RPMI7951 (cell line): Measurements from ENCODE around the gene OLA1.

DNA sequence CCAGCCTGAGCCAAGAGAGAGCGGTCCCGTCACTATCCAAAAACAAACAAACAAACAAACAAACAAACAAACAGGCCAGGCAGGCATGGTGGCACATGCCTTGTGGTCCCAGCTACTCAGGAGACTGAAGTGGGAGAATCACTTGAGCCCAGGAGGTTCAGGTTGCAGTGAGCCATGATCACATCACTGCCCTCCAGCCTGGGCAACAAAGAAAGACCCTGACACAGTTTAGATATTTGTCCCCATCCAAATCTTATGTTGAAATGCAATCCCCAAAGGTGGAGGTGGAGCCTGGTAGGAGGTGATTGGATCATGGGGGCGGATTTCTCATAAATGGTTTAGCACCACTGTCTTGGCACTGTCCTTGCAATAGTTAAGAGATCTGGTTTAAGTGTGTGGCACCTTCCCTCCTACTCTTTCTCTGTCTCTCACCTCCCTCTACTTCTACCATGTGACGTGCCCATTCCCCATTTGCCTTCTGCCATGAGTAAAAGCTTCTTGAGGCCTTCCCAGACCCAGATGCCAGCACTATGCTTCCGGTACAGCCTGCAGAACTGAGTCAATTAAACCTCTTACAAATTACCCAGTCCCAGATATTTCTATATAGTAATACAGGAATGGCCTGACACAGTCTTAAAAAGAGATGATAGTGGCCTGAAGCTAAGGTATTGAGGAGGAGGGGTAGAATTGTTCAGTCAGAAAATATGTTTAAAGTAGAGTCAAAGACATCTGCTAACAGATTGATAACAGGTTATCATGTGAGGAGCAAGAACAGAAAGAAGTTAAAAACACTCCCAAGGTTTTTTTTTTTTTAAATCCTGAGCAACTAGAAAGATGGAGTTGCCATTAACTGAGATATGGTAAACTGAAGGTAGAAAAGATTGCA lies 43.4 kb downstream of the SP3 start:
- RAMPAGE, long total RNA, result no peak

DNA sequence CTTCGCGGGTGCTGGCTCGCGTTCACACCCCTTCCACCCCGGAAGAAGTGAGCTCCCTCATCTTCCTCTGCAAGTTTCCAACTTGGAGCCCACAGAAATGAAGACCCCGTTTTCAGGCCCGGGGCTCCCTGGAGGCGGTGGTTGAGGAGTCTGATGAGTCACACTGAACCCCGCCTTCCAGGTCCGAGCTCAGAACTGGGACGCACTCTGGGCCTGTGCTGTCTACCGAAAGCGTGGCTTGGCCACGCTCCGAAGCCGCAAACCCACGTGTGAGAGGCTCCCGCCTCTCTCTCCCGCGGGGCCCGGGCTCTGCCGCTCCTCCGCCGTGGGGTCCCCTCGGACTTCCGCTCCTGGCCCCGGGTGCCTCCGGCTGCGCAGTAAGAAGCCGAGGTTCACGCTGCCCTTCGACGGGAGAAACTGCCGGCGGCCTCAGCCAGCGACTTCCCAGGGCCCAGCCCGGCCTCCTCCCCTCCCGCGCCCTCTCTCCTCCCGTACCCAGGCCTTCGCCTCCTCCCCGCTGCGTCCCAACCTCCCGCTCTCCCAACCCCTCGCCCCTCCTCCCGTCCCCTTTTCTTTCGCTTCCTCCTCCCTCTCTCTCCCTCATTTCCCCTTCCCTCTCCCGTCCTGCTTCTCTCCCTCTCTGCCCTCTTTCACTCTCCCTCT lies 47.6 kb upstream of the SP3 start:
- RAMPAGE, long total RNA, result no peak

DNA sequence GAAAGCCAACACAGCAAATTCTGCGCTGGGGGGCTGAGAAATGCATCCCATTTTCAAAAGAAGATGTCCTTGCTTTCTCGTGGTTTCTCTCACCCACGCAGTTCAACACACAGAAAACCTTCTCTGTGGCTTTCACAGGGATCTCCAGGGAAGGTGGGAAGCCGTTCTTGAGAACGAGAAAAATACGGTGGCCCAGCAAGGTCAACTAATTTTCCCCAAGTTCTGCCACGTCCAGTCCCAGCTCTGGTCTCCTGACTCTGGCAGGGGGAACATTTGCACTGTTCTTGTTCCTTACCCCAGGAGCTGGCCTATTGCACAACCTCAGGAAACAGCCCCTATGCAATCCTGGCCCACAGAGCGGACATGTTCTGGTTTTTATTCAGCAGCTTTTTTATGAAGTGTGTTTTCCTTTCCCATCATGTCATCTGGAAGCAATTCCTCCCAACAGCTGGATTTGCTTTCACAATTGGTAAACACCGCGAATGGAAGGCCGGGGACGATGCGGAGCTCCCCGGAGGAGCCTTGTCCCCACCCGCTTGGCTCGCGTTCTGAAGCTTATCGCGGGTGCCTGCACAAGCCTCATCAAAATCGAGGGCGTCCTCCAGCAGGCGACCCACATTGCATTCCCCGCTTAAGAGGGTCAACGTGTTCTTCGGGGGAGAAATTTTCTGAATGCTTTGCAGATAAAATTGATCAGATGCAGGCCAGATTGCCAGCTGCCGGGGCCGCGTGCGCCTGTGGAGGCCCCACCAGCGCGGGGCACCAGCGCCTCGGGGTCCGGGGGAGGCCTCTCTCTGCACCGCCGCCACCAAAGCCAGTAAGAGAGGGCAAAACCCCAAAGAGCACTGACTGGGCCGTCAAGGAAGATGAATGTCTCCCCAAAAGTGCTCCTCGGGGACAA lies 60.1 kb upstream of the SP3 start:
- RAMPAGE, long total RNA, result no peak

GRCh38 chr2:174026025-174026869 lies 61.1 kb upstream of the SP3 start:
- RAMPAGE, long total RNA, result no peak

GRCh38 chr2:174222799-174223396 lies 25.4 kb downstream of the OLA1 start:
- RAMPAGE, long total RNA, result no peak

DNA sequence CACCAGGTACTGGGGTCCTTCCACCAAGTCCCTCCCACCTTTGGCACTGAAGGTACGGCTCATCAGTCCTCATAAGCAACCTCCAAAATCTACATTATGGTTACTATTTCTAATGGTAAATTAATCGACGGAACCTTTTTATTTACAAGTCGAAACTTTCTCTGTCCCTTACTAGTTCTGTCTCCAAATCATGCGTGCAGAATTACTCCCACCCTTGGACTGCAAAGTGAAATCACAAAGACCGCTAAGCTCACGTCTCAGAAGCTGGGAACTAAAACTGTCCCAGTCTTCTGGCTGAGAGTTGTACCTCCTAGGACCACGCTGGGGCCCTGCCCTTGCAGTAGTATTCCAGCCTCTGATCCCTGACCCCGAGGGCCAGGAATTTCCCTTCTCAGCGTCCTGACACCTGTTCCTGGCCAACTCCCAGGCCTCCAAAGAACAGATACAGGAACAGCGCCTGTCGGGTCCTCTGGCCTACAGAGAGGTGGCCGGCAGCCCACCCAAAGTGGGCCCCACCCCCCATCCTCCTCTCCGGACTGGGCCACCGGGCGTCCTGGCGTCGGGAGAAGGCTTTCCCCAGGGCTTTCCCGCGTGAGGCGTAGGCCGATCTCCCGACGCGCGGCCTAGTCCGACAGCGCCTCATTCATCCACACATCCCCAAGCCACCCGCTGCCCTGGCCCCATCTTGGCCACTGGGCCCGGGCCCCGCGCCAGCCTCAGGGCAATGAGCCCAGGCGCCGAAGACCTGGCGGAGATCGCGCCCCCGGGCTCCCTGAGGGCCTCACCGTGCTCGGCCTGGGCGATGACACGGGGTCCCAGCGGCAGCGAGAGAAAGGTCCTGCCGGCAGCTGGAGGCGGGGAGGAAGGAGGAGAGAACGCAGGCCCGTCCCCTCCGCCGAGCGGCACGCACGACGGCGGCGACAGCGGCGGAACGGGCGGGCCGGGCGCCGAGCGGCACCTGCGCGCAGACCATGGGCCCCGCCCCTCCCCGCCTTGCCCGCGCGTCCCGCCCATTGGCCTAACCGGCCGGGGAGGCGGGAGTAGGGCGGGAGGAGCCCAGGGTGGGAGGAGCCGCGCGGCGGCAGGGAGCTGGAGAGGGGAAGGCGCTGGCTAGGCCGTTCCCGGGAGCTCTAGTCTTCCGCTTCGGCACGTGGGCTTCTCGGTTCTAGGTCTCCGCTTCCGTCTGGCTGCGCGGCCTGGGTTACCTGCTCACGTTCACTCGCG lies at the start of gene OLA1:
TSS of gene OLA1 (minus strand) at position 866 of the 1,224 bp plus-strand sequence.
- RAMPAGE, long total RNA, result start-site peak on the minus strand centred at position 829 of the sequence, 44 bp wide, 141 and 20 reads in 2 replicates

GRCh38 chr2:174511552-174512025 lies 24.8 kb upstream of the GPR155 start:
- RAMPAGE, long total RNA, result no peak

GRCh38 chr2:174588674-174589511 lies 8.7 kb downstream of the WIPF1 start:
- RAMPAGE, long total RNA, result no peak

GRCh38 chr2:174590834-174591273 lies 6.8 kb downstream of the WIPF1 start:
- RAMPAGE, long total RNA, result no peak

DNA sequence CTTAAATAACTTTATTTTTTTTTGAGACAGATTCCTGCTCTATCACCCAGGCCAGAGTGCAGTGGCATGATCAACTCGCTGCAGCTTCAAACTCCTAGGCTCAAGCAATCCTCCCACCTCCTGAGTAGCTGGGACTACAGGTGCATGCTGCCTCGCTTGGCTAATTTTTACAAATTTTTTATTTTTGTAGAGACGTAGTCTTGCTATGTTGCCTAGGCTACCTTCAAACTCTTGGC lies 14.2 kb upstream of the WIPF1 start:
- RAMPAGE, long total RNA, result no peak

DNA sequence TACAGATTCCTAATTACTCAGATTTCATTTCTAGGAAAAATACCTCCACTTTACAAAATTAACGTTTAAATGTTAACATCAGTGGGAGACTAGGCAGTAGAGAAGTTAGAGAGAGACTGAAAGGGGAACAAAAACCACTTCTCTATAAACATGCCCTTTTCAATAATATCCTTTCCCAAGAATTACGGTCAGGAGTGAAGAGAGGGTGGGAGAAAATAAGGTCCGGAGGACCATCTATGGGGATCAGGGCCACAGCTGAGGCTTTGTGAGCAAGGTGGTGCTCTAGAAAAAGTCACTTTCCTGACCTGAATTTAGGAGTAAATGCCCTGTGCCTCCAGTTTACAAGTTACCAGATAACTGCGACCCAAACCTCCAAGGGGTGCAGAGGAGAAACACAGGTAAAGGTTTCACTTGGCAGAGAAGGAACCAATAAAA lies 65.3 kb upstream of the WIPF1 start:
- RAMPAGE, long total RNA, result no peak

GRCh38 chr2:174753111-174753770 lies 11.0 kb downstream of the CHRNA1 start:
- RAMPAGE, long total RNA, result no peak

- RAMPAGE, long total RNA, result no peak
Measured at GRCh38 chr2:174787435-174788112, 23.3 kb upstream of the CHRNA1 start.

- RAMPAGE, long total RNA, result no peak
Measured at GRCh38 chr2:174827353-174828377, 63.4 kb upstream of the CHRNA1 start.

- RAMPAGE, long total RNA, result no peak
Measured at GRCh38 chr2:175855645-175856308, 146.3 kb downstream of the LNPK start.

DNA sequence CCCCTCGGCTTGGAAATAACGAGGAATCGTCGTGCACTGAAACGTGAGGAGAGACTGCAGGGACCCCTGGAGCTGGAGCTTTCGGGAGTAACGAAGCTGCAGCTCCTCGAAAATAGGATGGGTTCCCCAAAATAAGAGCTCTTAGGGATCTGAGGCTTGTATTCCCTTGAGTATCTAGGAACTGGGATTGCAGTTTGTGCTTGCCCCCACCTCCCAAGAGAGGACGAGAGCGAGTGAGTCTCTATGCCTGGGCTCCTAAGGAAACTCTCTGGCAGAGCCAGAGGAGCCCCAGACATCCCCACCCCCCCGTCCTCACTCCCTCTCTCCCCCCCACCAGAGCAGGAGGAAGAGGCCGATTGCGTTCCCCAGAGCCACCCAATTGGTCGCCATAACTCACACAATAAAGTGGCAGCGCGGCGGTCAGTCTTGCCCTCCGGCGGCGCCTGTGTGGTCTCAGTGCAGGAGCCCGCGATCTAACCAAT lies 1.5 kb upstream of the HOXD12 start:
- RAMPAGE, long total RNA, result no peak

DNA sequence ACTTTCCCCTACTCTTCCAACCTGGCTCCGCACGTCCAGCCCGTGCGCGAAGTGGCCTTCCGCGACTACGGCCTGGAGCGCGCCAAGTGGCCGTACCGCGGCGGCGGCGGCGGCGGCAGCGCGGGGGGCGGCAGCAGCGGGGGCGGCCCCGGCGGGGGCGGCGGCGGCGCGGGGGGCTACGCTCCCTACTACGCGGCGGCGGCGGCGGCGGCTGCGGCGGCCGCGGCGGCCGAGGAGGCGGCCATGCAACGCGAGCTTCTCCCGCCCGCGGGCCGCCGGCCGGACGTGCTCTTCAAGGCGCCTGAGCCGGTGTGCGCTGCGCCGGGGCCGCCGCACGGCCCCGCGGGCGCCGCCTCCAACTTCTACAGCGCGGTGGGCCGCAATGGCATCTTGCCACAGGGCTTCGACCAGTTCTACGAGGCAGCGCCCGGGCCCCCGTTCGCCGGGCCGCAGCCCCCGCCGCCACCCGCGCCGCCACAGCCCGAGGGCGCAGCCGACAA lies 455 bp downstream of the HOXD11 start:
- RAMPAGE, long total RNA, result no peak

DNA sequence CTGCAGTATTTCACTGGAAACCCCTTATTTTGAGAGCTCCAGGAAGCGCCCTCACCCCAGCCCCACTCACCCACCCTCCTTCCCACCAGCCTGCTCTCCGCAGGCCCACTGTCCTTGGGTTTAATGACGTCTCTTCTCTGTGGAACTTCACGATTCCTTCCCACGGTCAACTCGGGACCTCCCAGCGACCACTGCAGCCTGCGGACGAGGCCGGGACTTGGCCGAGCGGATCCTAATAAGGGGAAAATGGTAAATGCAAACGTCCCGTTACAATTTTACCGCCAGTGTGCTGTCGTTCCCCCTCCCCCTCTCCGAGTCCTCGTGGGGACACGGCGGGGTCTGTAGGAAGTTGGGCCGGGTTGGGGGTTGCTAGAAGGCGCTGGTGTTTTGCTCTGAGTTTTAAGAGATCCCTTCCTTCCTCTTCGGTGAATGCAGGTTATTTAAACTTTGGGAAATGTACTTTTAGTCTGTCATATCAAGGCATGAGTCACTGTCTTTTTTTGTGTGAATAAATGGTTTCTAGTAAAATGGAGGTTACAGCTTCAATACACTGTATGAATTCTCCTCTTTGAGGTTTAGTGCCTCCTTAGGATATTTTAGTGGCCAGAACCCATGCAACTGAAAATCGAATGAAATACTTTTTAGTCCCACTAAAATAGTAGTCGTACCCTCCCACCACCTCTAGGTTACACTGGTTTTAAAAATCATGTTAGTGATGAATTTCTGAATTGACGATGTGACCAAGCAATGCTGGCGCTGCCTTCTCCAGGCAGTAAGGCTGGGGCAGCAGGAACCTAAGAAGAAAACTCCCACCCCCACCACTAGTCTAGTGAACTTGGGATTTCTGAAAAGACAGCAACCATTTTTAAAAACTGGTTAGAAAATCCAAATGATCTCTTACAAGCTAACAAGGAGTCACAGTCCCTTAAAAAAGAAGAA lies 2.3 kb downstream of the HOXD11 start:
- RAMPAGE, long total RNA, result no peak

GRCh38 chr2:176115633-176116257 lies 833 bp upstream of the HOXD10 start:
- RAMPAGE, long total RNA, result no peak

DNA sequence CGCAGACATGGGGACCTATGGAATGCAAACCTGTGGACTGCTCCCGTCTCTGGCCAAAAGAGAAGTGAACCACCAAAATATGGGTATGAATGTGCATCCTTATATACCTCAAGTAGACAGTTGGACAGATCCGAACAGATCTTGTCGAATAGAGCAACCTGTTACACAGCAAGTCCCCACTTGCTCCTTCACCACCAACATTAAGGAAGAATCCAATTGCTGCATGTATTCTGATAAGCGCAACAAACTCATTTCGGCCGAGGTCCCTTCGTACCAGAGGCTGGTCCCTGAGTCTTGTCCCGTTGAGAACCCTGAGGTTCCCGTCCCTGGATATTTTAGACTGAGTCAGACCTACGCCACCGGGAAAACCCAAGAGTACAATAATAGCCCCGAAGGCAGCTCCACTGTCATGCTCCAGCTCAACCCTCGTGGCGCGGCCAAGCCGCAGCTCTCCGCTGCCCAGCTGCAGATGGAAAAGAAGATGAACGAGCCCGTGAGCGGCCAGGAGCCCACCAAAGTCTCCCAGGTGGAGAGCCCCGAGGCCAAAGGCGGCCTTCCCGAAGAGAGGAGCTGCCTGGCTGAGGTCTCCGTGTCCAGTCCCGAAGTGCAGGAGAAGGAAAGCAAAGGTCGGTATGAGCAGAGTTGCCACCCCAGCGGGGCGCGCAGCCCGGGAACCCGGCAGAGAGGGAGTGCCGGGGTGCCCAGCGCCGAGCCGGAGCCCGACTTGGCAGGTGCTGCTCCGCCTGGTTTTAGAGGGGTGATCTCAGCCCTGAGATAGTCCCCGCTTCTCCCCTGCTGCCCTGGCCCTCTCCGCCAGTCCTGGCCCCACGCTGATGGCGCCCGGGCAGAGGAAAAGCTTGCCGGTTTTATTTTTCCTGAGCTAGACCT lies 619 bp downstream of the HOXD10 start:
- RAMPAGE, long total RNA, result no peak